Endothelial cell (in vitro differentiated cells): ENCODE data around the genes PLAAT3, TRPT1 and GPR137.

DNA sequence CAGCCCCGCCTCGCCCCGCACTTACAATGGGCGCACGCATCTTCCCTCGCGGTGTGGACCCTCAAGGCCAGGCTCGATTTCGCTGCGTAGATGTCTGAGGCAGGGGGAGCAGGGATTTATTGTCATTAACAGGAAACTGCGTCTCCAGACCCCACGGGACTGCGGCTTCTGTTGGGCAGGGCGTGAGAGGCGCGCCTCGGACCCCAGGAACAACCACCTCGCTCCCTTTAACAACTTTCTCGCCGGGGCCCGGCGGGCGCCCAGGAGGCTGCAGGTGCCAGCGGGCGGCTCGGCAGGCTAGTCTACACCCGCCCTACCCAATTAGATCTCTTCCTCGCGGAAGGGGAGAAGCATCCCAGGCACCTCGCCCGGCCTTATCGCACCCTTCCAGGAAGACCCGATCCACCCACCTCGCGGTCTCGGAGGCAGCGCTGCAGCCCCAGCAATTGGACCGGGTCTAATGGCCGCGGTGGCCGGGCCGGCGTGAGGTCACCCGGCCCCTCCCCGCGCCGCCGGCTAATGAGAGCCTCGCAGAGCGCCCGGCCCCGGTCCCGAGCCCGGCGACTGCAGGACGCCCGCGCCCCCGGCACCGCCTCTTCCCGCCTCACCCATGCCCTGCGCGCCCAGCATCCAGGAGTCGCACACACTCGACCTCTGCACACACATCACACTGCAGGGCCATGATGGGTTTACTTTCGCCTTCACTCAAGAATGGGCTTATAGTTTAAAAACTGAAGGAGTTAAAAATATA, at the start of gene PLAAT3:
PLAAT3 (minus strand) TSS at position 459 of the 751 bp plus-strand sequence.
- PRO-cap: bidirectional peak, plus-strand start at position 147 of the sequence, minus-strand start at position 92 of the sequence; bidirectional peak, plus-strand start at position 640 of the sequence, minus-strand start at position 521 of the sequence

DNA sequence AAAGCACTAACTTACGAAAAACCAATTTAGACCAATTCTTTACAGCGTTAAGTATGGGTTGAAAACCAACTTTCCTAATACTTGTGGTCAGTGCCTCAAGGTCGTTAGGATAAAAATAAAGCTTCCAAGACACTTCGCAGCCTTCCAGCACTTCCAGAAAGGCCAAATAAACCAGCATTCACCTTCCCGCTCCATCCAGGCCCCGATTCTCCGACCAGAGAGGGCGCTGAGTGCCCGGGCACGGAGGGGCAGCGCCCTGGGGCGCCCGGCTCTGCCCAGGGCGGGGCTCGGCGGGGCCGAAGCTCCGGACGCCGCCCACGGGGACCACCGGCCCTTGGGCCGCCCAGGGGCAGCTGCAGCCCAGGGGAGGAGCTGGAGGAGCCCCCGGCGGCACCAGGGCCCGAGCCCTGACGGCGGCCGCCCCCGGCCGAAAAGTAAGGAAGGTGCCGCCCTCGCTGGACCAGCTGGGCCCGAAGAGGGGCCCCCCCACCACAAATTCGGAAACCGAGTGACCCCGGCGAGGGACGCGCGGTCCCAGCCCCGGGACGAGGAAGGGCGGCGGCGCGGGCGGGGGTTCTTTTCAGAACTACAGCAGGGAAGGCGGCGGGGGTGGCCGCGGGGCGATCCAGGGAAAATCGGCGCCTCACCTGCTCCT, 406 bp downstream of the ATL3 start:
- PRO-cap: bidirectional peak, plus-strand start at position 581 of the sequence, minus-strand start at position 436 of the sequence

DNA sequence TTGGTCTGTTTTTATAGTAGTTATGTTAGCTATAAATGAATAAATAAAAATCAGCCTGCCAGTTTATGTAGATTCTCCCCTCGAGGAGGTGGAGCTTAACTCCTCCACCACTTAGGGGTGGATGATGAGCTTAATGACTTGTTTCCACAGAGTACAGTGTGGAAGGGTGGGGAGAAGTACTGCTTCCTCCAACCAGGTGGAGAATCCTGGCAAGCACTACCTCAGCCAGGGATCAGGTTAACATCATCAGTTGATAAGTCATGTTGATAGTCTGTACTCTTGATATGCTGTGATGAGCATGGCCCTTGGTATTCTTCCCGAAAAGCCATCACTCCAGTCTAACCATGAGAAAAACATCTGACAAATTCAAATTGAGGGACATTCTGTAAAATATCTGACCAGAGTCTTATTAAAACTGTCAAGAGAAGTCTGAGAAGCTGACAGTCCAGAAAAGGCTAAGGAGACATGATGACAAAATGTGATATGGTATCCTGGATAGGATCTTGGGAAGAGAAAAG, 14.1 kb downstream of the RTN3 start:
- PRO-cap: no peak

DNA sequence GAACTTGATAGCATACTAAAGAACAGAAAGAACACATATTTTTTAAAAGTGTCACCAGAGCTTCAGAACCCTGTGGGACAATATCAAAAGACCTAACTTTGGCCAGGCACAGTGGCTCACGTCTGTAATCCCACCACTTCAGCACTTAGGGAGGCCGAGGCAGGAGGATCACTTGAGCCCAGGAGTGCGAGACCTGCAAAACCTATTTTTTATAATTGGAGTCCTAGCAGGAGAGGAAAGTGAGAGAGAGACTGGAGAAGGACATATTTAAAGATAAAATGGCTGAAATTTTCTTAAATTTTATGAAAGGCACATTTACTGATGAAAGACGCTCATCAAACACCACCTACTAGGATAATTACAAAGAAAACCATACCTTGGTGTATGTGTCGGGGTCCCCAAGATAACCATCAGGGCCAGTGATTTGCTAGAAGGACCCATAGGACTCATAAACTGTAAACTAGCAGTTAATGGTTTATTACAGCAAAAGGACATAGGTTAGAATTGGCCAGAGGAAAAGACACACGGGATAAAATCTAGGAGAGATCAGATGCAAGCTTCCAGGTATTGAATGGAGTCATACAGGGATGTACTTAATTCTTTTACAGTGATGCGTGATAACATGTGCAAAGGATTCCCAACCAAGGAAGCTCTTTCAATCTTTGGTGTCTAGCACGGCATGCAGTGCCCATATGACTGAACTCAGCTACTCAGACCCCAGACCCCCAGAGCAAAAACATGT, 40.8 kb downstream of the ZFTA start:
- PRO-cap: no peak

DNA sequence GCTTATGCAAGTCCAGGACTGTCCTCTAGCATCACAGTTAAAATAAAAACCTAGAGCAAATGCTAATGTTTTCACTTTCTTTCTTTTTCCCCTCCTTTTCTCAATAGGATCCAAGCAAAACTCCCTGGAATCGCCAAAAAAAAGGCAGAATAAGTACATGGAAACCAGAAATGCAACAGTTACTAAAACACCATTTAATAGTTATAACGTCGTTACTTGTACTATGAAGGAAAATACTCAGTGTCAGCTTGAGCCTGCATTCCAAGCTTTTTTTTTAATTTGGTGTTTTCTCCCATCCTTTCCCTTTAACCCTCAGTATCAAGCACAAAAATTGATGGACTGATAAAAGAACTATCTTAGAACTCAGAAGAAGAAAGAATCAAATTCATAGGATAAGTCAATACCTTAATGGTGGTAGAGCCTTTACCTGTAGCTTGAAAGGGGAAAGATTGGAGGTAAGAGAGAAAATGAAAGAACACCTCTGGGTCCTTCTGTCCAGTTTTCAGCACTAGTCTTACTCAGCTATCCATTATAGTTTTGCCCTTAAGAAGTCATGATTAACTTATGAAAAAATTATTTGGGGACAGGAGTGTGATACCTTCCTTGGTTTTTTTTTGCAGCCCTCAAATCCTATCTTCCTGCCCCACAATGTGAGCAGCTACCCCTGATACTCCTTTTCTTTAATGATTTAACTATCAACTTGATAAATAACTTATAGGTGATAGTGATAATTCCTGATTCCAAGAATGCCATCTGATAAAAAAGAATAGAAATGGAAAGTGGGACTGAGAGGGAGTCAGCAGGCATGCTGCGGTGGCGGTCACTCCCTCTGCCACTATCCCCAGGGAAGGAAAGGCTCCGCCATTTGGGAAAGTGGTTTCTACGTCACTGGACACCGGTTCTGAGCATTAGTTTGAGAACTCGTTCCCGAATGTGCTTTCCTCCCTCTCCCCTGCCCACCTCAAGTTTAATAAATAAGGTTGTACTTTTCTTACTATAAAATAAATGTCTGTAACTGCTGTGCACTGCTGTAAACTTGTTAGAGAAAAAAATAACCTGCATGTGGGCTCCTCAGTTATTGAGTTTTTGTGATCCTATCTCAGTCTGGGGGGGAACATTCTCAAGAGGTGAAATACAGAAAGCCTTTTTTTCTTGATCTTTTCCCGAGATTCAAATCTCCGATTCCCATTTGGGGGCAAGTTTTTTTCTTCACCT, 10.1 kb downstream of the ZFTA start:
- PRO-cap: no peak

DNA sequence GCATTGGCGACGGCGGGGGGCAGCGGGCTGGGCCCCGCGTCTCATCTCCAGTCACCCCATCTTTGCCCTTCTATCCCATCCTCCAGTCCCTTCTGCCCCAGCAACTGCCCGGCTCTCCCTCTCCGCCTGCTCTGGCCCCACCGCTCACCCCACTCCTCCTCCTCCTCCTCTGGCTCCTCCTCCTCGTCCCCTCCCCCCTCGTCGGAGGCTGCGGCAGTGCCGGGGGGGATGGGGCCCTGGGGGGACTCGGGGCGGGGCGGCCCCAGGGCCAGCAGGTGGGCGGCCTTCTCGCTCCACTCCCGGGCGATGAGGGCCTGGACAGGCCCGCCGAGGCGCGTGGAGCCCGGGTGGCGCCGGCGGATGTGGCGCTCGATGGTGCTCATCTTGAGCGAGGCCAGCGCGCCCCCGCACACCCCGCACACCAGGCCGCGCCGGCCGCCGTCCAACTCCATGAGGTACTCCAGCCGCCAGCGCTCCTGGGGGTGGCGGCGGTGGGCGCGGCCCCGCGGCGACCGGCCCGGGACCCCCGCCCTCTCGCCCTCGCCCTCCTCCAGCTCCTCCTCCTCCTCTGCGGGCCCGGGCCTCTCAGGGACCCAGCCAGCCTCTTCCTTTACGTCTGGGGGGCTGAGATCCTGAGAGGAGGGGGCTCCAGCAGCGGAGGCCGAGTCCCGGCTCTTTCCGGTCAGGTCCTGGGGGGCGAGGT, 4.5 kb downstream of the ZFTA start:
- PRO-cap: bidirectional peak, plus-strand start at position 302 of the sequence, minus-strand start at position 133 of the sequence

DNA sequence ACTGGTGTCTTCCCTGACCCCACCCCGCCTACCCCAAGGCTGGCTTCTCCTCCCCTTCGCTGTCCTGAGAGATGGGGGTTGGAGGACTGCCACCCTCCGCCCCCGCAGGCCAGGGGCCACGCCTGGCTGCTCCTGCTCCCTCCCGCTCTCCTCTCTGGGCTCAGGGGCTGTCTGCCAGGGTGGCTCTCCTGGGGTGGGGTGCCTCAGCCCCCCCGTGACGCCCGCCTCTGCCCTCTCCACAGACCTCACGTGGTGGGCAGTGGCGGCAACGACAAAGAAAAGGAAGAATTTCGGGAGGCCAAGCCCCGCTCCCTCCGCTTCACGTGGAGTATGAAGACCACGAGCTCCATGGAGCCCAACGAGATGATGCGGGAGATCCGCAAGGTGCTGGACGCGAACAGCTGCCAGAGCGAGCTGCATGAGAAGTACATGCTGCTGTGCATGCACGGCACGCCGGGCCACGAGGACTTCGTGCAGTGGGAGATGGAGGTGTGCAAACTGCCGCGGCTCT, 8.3 kb downstream of the RCOR2 start:
- PRO-cap: no peak

GRCh38 chr11:63915321-63916270, 1.4 kb downstream of the RCOR2 start:
- PRO-cap: no peak

GRCh38 chr11:64056163-64056722, 20.5 kb downstream of the FLRT1 start:
- PRO-cap: no peak

DNA sequence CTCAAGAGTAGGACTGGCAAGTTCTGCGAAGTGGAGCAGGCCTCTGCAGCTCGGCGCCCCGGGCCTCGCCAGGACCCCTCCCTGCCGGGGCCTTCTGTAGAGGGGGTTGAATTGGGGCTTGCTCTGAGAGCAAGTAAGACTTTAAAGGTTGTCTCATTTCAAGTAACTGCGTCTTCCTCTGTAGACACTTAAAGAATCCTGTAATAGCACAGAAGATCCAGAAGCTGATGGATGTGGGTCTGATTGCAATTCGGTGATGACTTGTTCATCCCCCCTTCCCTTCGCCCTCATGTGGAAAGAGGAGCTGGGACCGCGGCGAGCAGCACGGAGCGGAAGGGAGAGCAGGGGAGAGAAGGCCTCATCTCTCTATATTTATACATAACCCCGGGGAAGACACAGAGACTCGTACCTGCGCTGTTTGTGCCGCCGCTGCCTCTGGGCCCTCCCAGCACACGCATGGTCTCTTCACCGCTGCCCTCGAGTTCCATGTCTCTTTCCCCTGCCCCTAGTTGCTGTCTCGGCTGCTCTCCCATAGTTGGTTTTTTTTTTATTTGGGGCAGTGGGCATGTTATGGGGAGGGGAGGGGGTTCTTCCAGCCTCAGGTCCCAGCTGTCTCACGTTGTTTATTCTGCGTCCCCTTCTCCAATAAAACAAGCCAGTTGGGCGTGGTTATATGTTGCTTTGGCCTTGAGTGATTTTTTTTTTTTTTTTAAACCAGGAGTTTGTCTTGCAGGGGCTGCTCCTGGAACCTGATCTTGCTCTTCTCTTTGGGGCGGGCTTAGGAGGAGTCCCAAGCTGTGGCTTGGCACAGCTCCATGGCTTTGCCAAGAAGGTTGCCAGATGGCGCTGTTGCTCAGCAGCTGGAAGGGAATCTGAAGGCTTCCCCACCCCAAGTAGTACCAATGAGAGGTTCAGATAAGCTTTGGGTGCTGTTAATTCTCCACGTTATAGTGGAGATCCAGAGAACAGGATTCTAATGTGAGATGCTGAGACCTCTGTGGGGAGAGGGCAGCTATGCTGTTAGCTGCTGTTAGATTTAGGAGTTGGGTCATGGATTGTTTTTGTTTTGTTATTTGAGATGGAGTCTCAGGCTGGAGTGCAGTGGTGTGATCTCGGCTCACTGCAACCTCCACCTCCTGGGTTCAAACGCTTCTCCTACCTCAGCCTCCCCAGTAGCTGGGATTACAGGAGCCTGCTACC, 2.3 kb upstream of the FERMT3 start:
- PRO-cap: no peak

- PRO-cap: no peak
These were observed 827 bp downstream of the TRPT1 start for GRCh38 chr11:64225205-64225513.

DNA sequence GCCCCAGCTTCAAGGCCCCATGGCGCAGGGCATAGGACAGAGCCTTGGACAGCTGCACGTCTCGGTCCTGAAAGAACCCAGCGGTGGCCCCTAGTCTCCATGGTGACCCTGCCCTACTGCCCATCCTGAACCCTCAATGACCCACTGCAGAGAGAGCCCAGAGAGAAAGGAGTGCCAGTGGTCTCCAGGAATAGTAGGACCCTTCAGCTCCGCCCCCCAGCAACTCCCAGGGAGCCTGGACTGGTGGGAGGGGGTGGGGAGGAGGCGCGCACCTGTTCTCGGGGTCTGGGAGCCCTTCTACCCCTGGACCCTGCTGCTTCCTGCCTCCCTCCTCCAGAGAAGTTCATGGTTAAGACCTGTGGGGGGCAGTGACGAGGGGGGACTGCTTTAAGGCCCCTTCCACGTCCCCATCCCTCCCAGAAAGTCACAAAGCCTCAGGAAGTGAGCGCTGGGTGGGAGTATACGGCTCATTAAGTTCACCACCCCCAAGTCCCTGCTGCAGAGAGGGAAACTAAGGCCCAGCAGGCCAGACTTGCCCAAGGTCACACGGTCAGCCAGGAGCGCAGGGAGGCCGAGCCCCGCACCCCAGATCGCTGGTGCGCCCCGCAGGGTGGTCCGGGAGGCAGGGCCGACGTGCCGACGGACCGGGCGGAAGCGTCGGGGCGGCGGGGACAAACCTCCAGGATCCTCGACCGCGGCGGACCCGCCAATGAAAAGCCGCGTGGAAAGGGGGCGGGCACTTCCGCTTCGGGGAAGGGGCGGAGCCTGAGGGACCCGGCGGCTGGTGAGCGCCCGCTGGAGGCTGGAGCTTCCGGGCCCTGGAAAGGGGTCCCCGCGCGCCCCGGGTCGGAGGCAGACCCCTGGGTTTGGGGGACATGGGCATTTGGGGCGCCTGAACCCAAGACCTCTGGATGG, at the start of gene TRPT1:
TRPT1 (minus strand) TSS at position 673 of the 915 bp plus-strand sequence.
- PRO-cap: bidirectional peak, plus-strand start at position 759 of the sequence, minus-strand start at position 711 of the sequence

DNA sequence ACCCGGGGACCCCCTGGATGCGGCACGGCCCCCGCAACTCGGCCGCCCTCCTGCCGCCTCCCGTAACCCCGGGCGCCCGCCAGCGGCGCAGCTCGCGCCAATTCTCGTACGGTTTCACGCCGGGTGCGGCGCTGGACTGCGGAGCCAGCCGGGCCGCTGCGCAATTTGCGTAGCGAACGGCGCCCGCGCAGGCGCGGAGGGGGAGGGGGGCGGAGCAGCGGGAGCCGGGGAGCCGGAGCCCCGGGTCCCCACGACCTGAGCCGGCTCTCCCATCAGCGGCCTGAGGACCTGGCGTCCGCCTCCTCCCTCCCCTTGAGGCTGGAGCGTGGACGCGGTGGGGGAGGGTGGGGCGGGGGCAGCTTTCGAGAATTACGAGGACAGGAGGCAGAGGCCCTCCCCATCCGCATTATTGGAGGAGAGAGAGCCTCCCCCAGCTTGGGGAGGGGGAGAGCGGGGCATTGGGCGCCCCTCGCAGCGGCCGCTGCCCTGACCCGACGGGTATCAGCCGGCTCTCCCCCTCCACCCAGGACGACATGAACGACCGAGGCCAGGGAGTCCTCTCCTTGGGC, at the start of gene GPR137:
GPR137 (plus strand) TSS at position 212 of the 569 bp plus-strand sequence.
- PRO-cap: bidirectional peak, plus-strand start at position 194 of the sequence, minus-strand start at position 48 of the sequence; unidirectional peak, minus-strand start at position 282 of the sequence

DNA sequence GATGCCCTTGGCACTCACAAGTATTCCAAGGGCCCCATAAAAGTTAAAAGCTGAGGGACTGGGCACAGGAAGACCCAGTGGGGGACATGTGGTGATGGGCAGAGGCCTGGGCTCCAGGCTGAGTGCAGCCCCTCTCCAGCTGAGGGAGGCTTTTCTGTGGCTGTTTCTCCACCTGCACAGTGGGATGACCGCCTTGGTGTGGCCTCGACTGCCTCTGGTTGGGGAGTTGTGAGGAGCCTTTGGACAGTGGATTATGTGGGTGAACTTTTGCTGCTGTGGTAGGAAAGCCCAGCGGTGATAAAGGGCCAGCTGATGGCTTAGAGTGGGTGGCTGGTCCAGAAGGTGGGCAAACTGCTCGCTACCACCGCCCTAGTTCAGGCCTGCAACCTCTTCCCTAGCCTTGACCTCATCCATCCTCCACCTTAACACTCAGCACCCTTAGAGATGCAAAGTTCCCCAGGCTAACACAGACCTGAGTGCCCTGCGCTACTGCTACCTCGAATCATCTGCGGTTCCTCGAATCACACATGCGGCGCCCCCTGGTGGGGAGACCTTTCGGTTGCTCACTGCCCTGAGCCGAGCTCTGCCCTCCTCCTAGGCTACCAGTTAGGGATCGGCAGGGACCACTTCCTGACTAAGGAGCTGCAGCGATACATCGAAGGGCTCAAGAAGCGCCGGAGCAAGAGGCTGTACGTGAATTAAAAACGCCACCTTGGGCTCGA, 1.2 kb upstream of the ESRRA start:
- PRO-cap: unidirectional peak, plus-strand start at position 626 of the sequence

GRCh38 chr11:64321330-64322127, 3.6 kb downstream of the PRDX5 start:
- PRO-cap: no peak

- PRO-cap: no peak
These were observed 1.4 kb downstream of the RPS6KA4 start for GRCh38 chr11:64360209-64360861.

GRCh38 chr11:64372262-64373413, 13.7 kb downstream of the RPS6KA4 start:
- PRO-cap: no peak

DNA sequence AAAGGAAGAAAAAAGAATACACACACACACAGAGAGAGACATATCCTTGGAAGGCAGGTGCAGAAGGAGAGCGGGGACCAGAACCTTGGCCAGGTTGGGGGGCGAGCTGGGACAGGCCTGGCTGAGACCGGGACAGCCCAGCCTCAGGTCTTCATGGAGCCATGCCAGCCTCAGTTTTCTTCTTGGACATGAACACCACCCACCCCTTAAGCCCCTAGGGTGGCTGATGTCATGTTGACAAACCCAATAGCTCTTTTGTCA, 21.9 kb upstream of the SLC22A11 start:
- PRO-cap: unidirectional peak, minus-strand start at position 112 of the sequence

GRCh38 chr11:64619726-64620275, 28.8 kb downstream of the SLC22A12 start:
- PRO-cap: no peak

DNA sequence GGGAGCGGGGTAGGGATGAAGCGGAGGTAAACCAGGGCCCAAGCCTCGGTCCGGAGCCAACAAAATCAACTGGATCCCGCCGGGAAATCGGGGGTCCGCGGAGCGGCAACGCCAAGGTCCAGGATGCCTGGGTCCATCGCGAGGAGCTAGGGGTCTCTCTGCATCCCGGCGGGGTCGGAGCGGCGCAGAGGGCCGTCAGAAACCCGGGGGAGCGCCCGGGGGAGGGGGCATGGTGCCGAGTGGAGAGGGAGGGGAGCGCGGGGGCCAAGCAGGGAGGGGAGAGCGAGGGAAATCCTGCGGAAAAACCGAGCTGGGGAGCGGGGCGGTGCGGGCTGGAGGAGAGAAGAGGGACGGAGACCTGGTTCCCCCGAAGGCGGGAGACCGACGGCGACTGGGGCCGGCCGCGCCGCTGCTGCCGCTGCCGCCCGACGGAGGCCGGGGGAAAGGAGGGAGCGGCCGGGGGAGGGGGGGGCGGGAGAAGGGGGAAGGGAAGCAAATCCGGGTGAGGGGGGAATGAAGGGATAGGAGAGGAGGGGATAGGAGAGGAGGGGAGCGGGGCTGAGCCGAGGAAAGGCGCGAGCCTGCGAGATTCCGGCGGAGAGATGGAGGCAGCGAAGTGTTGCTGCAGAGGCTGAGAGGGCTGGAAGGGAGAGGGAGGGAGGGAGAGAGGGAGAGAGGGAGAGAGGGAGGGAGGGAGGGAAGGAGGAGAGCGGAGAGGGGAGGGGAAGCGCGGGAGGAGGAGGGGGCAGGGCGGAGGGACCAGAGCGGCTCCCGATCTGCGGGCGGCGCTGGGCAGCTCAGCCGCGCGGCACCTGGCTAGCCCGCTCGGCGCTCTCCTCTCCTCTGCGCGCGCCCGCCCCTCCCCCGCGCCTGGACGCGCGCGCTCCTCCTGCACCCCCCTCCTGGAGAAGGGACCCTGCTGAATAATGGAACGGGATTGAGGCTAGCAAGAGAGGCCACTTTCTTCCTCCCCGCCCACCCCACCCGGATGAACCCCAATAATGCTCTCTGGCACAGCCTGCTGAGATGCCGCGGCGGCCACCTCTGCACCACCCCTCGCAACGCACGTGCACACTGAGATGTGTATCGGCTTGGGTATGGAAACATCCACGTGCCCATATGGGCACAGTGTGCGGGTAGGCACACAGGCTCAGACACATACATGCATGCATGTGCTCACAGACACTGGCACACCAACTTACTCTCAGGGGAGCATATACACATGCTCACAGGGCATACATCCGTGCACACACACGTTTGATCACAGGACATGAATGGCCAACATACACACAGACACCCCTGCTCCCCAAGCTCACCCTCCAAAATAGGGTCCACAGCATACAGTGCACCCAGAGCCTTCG, 52.4 kb downstream of the SLC22A12 start:
- PRO-cap: no peak